ENCODE measurements around the genes IL18RAP and TGFBRAP1.

GRCh38 chr2:101516953-101517876 is 42.3 kb upstream of the RFX8 start:
- PRO-cap = no peak

- PRO-cap = no peak
Measured at GRCh38 chr2:101696439-101697120, 927 bp upstream of the MAP4K4 start.

DNA sequence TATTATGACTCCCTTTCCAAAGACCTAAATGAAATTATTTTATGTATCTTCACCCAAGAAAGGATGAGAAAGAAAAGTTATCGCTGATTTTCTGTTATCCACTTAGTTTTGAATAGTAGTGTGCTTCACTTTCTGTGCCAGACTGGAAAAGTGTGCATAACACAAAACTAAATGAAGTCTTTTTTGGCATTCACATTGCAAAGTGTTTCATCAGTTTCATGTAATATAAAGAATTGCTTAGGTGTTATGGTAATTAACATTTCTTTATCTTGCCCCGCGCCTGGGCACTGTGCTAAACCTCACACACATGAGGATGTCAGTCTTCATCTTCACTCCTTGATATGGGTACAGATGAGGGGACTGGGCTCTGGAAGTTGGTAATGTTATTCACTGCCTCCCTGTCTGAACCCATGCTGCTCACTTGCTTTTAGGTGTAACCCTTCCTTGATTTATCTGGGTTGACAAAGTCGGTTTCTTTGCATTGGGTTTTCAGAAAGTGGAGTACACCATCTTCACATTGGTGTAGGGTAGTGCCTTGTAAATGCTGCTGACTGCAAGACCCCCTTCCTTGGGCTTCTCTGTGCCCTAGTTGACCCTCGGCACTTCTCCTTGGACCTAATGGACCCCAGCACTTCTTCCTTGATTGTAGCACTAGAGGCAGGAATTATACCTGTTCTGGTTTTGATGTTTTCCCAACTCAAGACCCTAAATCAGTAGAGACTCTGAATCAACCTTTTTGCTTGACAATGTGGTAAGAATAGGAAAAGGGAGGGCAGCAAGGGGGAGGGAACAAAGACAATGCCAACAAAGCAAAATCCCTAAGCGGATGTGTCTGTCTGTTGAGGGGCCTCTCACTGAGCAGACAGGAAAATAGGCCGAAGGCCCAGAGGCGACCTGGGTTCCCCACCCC is 75.2 kb downstream of the MAP4K4 start:
- PRO-cap = no peak

DNA sequence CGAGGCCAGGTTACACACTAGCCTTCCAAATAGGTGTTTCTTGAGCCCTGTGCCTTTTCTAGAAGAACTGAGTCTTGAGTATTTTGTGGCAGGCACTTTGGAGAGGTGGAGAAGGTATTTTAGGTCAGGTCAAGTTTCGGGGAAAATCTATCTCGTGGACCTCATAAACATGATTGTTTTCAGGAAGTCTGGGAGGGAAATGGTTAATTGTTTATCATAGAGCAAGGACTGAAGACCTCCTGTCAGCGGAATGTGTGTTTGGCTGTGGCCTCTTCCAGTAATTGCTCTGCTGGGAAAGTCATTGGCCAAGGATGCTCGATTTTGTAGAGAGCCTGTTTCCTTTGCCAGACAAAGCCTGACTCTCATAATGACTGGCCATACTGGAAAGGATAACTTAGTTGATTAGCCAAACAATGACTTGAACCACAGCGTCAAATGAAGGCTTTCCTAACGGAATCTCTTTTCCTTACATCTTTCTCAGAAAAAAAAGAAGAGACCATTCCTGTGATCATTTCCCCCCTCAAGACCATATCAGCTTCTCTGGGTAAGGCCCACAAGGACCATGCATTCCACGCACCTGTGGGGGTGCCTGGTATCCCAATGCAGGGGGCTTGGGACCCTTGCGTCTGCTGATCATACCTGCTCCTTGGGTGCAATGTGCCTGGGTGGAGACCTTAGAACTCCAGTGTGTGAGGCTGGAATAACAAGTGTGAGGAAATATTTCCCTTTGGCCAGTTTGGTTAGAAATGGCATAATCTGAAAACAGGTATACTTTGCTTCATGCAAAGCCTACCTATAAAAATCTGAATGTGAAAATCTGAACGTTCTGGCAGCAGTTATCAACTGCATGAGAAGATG is 30.2 kb downstream of the IL1R2 start:
- PRO-cap = no peak

DNA sequence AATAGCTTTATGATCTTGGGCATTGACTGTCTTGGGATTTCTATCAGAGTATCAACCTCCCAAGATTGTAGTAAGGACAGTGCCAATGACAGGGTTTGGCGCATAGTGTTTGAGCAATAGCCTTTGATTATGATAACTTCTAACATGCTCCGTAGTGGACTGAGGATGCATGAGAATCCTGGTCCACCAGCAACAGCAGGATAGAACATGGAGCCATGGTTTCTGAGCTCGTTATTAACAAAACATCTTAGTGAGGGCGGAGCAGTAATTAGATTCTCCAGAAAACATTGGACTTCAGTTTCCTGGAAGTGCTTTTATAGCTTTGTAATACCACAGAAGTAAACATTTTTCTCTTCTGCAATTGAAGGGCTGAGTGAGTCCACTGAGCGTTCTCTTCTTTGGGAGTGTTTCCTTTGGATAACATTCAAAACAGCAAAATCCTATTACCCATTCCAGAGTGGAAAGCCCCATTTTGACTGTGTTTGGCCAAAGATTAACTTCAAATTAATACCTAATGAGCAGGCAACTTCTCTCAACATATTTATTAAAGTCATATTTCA is 63.8 kb downstream of the IL1R2 start:
- PRO-cap = no peak

GRCh38 chr2:102057813-102058330 is 66.1 kb downstream of the IL1R2 start:
- PRO-cap = no peak

DNA sequence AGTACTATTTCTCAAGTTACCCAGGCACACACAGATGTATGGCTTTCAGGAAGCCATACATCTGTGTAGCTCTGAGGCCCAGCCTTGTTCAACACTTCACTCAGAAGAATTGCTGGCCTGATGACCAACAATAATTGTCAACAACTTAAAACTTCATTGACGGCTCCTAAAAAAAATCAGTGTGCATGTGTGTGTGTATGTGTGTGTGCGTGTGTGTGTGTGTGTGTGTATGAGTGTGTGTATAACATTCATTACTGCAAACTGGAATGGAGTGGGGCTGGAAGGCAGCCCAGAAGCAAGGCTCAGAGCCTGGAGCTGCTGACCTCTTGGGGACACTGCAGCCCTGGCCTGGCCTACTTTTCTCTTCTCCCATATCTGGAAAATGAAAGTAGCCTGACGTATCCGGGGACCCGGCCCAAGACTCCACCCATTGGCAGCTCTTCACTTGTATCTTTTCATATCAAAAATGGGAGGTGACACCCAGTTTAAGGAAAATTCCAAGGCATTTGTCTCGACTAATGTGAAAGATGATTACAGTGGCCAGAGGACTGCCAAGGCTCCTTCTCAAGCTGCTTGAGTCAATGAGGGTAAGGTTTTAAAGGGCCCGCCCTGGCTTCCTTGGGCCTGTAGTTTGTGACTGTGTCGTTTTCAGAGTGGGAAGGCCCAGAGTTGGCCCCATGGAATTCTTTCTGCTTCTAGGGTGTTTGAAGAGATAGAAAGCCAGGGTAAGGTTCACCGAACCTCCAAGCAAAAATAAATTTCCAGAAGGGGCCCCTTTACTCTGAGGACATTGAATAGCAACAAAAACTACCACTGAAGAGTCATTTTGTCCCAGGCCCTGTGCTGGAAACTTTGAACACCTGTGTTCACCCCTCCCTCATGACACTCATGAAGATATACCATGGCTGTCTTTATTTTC is 72.3 kb upstream of the IL1R1 start:
- PRO-cap = bidirectional peak, plus-strand start at position 645 of the sequence, minus-strand start at position 304 of the sequence

DNA sequence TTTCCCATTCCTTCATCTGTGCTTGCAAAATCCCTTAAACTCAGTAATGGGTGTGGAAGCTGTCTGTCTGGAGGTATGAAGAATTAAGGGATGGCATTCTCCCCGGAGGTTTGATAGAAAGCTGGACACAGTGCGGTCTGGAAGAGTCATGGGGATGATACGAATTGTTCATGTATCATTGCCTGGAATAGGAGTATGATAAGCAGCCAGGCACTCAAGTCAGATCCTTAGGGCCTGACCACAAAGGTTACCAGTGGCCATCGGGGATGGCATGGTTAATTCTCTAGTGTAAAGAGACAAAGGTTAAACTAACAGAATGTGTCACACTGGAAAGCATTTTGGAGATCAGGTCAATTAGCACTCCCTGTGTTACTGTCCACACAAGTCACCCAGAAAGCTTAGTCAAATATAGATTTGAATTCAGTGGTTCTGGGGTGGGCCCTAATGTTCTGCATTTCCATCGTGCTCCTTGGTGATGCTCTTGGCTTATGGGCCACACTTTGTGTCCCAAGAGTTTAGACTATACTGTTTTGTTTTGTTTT is 41.8 kb upstream of the IL1R1 start:
- PRO-cap = no peak

GRCh38 chr2:102245428-102245599 is 58.5 kb downstream of the IL1RL2 start:
- PRO-cap = bidirectional peak, plus-strand start at chr2:102245729, minus-strand start at chr2:102245496

DNA sequence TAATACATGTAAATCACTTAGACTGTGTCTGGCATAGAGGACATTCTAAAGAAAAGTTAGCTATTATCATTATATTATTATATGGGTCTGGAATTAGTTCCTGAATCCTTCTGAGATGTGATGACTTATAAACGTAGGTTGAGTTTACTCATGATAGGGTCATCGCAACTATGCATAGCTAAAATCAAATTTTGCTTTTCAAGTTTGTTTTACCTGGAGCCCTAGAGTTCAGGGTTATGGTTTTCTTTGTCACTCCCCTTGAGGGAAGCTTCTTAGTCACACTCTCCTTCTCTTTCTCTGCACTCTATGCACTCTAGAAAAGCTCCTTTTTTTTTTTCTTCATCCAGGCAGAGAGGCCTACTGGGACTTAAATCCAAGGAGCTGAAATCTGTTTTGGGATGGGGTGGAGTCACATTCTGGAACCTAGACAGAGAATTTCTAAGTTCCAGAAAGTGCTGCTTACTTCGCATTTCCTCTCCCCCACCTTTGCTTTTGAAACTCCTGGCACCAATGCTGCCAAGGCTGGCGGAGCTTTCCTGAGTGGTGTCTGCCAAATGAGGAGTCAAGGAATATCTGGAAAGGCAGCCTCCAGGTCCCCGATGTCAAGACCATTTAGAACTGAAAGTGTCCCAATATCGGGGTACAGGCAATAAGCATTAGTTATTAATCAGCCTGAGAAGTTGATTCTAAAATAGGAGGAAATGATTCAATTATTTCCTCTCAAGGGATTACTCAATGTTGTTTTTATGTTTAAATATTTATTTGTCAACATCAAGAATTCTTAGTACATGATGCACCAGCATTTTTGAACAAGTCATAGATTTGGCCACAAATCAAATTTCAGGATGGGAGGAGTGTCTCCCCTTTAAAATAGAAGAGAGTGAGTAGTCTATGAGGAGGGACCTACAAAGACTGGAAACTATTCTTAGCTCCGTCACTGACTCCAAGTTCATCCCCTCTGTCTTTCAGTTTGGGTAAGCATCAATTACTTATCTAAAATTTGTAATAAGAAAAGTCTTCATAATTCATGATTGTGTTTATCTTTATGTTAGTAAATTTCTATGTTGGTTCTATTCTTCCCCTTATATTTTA is 18.9 kb upstream of the IL18R1 start:
- PRO-cap = no peak

- PRO-cap = no peak
Measured at GRCh38 chr2:102422820-102423517, at the start of gene IL18RAP. IL18RAP (plus strand) TSS chr2:102423160.

DNA sequence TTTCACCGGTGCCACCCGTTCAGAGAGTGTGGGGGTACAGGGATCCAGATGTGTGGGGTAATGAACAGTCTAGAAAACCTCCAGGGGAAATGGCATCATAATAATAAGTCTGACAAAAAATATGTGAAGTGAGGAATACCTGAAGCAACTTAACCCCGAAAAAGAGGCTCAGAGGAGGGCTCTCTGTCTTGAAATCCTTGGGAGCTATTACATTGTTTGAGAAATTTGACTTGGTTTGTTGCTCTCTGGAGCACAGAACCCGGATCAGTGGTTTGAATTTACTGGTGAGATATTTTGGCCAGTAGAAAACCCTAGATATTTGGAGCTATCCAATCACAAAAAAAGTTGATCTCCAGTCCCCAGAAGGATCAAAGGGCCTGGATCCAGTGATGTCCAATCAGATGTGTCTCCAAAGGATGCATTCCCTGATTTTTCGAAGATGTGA is 20.7 kb downstream of the IL18RAP start:
- PRO-cap = no peak

DNA sequence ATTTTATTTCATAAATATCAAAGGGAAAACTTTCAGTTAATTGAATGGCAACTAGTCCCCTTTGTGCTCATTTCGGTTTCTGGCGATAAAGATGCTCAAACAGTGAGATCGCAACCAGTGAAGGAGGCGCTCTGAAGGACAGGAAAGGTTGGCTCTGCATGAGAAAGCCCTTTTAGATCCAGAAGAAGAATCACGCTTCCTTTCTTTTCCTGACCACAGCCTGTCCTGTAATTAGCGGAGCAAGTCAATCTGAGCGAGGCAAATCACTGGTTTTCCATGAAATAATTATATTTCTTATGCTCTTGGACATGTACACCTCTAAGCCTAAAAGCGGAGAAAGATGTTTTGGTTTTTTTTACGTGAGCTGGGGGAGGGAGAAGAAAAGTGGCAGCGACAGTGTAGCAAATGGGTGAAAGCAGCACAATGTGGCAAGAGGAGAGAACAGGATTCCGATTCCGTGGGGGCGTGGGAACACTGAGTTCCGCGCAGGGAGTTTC is 837 bp upstream of the SLC9A2 start:
- PRO-cap = no peak

DNA sequence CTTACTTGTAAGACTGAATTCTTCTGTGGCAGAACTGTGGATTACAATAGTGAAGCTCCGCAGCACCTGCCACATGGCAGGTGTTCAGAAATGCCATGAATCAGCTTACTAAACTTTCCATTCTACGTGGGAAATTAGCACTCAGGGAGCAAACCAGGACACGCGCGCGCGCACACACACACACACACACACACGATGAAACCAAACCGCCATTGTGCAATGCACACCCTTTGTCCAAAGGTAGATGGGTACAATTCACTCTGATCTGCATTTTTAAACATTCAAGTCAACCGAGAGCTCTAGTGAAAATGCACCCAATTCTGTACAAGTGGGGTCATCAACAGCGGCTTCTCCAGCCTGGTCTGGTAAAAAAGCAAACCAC is 1.0 kb downstream of the MFSD9 start:
- PRO-cap = no peak

DNA sequence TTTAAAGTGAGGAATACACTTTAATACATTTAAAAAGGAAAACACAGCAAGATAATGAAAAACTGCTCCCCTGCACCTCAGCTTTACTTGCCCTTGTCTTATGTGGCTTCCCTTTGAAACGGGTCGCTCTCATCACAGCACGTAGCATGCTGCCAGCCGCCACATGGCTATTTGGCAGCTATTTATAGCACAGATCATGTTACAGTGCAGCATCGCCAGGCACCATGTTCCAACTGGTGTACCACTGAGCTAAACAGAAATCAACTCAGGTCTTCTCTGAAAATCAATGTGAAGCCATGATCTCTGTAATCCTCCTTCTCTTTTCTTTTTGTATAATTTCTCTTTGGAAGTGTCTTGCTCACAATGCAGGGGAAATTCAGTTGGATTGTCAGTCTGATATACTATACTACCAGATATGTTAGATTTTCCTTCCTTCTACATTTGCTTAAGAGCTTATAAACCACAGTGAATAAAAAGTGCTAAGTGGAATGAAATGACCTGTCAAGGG is 65.2 kb downstream of the TMEM182 start:
- PRO-cap = no peak

GRCh38 chr2:104758356-104758826 is 95.5 kb upstream of the POU3F3 start:
- PRO-cap = no peak

GRCh38 chr2:104853120-104853988 is 561 bp upstream of the POU3F3 start:
- PRO-cap = no peak

GRCh38 chr2:104889254-104889700 is 35.4 kb downstream of the POU3F3 start:
- PRO-cap = no peak

DNA sequence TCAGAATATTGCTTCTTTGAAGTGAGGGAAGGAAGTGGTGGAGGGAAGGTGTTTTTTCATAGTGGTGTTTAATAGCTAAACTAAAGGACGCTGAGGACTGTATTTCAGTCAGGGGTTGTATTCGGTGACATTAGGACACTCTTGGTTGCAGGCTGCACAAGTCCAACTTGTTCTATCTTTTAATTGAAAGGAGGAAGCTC is 69.9 kb downstream of the MRPS9 start:
- PRO-cap = no peak

- PRO-cap = bidirectional peak, plus-strand start at chr2:105329782, minus-strand start at chr2:105329698
Measured at GRCh38 chr2:105329240-105330297, at the start of gene TGFBRAP1. TGFBRAP1 (minus strand) TSS chr2:105329735.

Measured in gallbladder (tissue), 1 donor.